Psoas muscle (tissue), 2 donors: ENCODE measurements around the genes GON4L and NAXE.

DNA sequence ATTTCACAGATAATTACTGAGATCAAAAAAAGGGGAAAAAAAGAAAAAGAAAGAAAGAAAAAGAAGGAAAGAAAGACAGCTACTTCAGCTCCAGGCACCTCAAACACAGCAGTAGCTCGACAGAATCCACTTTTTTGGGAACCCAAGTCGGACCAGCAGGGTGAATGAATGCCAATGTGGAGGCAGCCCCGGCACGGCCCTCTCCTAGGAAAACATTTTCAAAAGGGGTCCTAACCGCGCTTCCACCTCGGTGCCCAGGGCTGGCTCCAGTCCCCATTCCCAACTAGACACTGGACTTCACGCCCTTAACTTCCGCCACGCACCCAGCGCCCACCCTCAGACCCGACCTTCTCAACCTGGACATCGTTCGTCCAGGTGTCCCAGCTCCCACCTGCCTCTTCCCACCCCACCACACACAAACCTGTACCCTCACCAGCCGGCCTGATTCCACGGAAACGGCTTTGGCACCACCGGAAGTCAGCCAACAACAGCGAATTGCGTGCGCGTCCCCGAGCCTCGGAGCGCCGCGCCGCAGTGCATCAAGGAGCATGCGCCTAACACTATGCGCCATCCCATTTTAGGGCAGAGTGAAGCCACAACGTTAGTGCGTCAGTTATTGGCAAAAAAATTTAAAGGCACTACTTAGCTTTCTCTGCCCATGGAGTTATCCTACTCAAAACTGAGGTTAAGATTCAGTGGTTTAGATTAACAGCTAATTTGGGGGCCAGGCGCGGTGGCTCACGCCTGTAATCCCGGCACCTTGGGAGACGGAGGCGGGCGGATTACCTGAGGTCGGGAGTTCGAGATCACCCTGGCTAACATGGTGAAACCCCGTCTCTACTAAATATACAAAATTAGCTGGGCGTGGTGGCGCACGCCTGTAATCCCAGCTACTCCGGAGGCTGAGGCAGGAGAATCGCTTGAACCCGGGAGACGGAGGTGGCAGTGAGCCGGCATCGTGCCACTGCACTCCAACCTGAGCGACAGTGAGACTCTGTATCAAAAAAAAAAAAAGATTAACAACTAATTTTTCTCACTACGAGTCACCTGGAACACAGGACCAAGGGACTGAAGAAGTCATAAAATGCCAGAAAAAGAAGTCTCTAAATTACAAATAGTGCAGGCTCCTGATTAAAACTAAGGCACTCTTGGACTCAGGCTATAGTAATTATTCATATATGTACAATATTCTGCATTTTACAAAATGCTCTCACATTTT is at the start of gene GON4L:
TSS of gene GON4L (minus strand) at position 489 of the 1,219 bp plus-strand sequence.
- PRO-cap, 2 experiments = peak in 2 of 2 experiments; most common minus-strand start position 457 of the sequence (in 1)

DNA sequence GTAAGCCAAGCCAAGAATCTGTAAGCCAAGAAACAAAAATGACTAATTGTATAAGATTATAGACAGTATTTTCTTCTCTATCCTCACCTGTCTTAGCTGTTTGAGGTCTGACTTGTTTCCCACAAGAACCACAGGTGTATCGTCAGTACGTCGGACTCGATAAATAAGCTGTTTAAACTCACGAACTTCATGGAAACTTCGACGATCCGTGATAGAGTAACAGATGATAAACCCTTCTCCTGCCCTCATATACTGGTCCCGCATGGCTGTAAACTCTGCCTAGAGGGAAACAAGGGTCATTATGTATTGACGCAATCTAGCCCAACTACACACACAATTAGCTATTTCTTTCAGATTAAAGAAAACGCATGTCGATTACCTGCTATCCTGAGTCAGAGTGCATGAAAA is 6.9 kb downstream of the RIT1 start:
- PRO-cap, 2 experiments = no peak in any of the 2 experiments

GRCh38 chr1:155917358-155917791 is 6.2 kb upstream of the RIT1 start:
- PRO-cap, 2 experiments = no peak in any of the 2 experiments

GRCh38 chr1:155933592-155934323 is 455 bp downstream of the KHDC4 start:
- PRO-cap, 2 experiments = no peak in any of the 2 experiments

GRCh38 chr1:155975823-155977023 is 2.1 kb downstream of the ARHGEF2 start:
- PRO-cap, 2 experiments = peak in 1 of 2 experiments; most common plus-strand start chr1:155976778 (in 1)

DNA sequence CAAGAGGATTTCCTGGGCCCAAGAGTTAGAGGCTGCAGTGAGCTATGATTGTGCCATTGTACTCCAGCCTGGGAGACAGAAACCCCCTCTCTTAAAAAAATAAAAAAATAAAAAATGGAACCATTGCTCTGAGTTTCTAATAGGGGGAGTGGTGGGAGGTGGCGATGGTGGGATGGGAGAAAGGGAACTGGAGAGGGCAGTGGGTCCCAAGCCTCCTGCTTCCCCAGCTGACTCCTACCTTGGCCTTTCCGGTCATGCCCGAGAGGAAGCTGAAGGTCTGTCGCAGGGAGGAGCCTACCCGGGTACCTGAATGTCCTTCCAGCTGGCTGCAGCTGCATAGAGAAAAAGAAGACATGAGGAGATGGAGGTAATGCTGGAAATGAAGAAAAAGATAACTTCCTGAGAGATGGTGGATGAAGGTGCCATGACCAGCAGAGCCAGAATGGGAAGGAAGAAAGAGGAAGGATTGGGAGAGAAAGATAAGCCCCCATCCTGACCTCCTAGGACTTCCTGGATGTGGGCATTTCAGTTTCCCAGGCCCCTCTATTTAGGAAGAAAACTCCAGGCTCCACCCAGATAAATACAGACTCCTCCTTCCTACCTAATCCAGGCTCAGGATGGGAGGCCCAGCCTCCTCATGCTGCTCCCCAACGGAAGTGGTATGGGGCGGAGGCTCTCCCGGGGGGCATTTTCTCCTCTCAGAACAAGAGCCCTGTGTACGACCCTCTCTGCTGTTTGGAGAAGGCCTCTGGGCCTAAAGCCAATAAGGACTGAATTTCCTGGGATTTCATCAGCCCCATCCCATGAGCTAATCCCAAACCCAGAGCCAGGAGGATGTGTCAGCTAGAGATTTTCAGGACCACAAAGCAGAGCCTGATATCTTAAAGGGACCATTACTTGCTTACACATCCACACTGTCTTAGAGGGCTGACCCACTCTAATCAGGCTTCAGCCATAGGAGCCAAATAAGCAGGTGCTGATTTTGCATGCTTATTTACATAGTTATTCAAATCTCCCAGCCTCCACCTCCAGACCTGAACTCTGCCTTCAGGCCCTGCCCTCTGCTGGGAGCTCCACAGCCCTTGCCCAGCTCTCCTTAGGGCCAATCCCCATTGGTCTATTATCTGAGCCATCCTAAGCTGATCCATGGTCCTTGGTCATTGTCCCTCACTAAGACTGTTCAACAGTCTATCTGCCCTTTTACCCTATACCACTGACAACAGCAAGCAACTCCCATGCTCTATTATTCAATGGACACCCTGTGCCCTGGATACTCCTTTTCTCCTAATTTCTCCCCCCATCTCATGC is 5.0 kb upstream of the ARHGEF2 start:
- PRO-cap, 2 experiments = peak in 1 of 2 experiments; most common minus-strand start position 518 of the sequence (in 1)

GRCh38 chr1:156001004-156001579 is 19.7 kb downstream of the SSR2 start:
- PRO-cap, 2 experiments = no peak in any of the 2 experiments

- PRO-cap, 2 experiments = no peak in any of the 2 experiments
These were observed 7.1 kb downstream of the MEX3A start for GRCh38 chr1:156075182-156075560.

DNA sequence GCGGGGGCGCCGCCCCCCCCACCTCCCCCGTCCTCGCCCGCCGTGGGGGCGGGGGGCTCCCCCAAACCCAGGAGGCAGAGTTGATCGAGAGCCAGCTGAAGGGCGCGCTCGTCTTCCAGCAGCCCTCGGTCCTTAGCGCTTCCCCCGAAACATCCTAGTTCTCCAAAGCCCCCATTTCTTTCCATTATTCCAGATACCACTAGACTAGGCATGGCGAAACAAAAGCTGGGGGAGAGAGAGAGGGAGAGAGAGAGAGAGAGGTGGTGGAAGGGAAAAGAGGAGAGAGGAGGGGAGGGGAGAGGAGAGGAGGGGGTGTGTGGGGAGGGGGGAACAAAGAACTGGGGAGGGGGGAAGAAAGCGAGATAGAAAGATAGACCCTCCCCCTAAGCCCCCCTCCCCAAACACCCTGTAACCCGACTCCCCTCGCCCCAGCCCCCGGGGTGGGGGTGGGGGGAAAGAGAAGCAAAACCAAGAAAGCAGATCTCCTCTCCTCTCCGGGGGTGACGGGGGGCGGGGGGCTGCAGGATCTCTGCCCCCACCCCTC is 406 bp downstream of the MEX3A start:
- PRO-cap, 2 experiments = no peak in any of the 2 experiments

GRCh38 chr1:156103474-156104692 is 10.6 kb upstream of the LMNA start:
- PRO-cap, 2 experiments = no peak in any of the 2 experiments

- PRO-cap, 2 experiments = no peak in any of the 2 experiments
These were observed 2.7 kb upstream of the SEMA4A start for GRCh38 chr1:156150431-156151325.

DNA sequence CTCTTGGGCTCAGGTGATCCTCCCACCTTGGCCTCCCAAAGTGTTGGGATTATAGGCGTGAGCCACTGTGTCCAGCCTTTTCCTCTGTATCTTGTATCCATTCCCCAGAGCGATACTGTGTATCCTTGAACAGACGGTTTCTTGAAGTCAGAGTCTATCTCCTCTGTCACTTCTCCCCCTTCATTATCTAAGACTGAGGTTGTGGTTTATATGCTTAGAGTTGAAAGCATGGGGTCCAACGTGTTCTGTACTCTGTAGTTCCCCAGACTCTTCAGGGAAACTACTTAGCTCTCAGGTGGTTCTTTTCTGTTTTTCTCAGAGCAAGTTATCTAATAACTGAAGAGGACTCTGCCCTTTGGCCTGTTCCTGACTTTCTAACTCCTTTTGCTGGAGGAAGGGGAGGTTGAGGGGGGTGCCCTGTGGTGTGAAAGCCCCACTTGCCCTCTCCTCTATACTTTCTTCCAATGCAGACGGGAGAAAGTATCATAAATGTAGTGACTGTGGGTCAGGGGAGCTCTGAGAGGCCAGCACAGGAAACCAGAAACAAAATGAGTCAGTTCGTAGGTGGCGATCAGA is 4.9 kb downstream of the SLC25A44 start:
- PRO-cap, 2 experiments = no peak in any of the 2 experiments

DNA sequence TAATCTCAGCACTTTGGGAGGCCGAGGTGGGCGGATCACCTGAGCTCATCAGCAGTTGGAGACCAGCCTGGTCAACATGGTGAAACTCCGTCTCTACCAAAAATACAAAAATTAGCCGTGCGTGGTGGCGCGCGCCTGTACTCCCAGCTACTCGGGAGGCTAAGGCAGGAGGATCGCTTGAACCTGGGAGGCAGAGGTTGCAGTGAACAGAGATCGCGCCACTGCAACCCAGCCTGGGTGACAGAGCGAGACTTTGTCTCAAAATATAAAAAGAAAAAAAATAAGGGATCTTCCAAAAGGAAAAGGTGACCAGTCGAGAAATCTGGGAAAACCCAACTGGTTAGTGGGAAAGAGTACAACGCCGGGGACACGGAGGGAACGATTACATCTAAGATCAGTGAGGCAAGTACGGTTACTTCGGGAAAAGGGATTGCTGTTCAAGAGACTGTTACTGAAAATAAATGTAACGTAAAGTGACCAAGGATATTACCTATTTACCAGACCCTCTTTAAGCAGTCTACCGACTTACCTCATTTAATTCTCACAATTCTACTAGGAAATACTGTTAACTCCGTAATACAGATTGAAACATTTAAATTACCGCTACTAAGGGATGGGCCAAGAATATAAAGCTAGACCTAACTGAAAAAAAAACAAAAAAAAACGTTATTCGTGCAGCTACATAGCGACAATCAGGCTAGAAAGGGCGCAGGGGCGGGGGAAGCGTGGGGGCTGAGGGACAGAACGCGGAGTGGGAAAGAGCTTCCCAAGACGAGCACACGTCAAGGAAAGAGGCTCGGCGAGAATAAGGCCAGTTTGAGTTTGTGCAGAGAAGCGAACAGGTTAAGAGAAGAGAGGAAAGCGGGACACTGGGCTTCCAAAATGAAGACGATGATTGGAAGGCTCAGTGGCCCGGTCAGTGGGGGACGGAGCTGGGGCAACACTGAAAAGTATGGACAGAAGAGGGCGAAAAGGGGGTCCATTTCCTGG is 649 bp downstream of the CCT3 start:
- PRO-cap, 2 experiments = no peak in any of the 2 experiments

DNA sequence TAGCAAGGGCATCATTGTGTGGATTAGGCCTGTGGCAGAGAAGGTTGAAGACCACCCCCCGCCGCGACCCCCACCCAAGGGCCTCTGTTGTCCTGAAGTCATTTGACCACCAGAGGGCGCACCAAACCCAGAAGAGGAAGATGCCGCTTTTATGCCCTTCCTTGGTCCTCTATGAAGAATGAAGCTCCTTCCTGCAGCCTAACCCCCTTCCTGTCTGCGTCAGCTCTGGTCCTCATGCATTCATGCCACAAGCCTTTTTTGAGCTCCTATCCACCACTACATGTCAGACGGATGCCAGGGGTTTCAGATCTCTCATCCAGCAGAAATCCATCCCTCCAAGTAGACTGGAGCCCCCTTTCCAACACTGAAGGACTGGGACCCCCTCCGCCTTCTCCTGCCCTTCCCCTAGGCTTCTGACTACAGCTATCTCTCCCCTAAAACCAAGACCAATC is 16.7 kb downstream of the RHBG start:
- PRO-cap, 2 experiments = no peak in any of the 2 experiments

DNA sequence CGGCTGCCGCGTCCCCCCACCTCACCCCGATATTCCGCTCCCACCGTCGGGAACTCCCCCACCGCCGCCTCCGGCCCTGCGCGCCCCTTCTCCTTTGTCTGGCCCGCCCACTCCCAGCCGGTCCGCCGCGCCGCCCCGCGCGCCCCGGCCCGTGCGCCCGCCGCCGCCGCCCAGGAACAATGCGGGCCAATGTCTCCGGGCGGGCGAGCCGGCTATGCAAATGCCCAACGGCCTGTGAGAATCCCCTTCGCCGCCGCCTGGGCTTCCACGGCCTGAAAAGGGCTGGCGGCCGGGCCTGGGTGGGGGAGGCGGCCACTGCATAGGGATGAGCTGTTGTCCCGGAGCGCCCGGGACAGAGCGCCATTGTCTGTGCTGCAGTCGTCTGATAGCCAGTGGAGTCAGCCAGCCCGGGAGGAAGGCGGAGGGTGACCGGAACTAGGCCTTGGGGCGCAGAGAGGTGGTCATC is 19.4 kb downstream of the RHBG start:
- PRO-cap, 2 experiments = no peak in any of the 2 experiments

DNA sequence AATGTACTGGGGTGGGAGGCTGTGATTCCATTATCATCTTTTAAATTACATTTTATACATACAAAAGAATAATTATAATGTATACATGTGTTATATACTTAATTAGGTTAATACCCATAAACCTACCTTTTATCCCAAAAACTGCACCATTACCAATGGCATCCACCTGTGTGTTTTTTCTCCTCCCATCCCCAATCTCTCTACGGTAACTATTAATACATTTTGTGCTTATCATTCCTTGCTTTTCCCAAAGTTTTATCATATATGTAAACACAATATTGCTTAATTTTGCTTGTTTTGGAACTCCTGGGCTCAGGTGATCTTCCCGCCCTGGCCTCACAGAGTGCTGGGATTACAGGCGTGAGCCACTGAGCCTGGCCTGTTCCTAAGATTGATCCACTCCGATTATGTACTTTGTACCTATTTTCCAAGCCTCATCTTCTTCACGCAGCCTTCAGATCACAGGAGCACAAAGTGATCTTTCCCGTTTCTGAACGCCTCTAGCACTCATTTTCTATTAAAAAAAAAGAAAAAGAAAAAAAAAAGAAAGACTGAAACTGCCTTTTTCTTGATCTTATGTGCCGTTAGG is 45.3 kb downstream of the MEF2D start:
- PRO-cap, 2 experiments = no peak in any of the 2 experiments

DNA sequence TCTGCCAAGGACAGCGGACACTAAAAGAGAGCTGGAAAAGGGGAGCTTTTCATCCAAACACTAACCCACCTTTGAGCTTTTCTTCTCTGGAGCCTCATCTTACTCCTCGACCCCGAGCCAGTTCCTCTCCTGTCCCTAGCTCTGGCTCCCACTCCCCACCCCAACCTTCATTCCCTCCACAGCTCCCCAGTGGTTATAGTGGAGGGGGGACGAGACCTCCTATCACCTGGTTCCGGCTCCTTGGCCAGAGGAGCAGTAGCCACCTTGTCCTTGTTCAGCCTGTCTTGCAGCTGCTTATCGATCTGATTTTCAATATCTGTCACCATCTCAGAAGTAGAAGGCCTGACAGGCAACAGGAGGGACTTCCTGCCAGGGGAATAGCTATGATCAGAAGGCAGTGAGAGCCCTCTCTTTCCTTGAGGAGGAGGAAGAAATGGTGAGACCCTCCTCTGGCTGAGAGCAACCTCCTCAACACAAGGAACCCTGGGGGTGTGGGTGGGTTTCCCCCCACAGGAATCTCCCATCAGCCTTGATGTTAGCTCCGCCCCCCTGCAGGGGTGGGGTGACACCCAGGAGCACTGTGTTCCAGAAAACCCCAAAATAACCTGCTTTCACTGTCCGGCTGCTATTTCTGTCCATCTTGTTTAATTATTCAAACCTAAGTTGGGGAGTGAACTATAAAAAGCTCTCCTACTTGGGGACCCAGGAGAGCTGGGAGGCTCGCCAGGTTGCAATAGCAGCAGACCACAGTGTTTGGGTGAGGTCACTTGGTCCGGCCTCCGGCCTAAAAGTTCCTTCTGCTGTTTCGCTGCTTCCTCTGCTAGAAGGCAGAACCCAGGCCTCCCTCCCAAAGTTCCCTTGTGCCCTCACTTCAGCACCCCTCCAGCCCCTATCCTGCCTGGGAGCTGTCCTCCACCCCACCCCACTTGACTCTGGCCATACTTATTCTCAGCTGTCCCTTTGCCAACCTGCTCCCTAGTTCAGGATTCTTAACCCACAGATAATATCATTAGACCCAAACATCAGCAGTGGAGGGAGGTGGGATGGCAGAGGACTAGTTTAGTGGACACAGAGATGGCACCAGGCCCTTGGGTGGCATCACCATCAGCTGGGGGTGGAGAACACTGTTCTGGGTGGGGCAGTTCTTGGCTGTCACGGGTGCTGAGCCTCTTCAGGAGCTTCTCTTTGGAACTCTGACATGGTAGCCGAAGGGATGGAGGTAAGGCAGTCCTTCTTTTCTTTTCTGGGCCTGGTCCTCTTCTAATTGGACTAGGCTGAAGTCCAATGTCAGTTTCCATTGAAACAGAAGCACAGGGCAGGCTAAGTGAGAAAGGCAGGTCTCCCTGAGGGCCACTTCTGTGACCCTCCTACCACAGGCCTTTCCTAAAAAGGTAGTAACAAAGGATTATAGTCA is 7.9 kb upstream of the MEF2D start:
- PRO-cap, 2 experiments = peak in 2 of 2 experiments; most common plus-strand start position 708 of the sequence (in 2); most common minus-strand start position 475 of the sequence (in 2)

GRCh38 chr1:156553010-156553348 is 19.4 kb downstream of the IQGAP3 start:
- PRO-cap, 2 experiments = no peak in any of the 2 experiments

GRCh38 chr1:156590732-156591092 is 864 bp upstream of the NAXE start:
- PRO-cap, 2 experiments = no peak in any of the 2 experiments

- PRO-cap, 2 experiments = peak in 2 of 2 experiments; most common plus-strand start chr1:156591766 (in 2); most common minus-strand start chr1:156591705 (in 2)
These were observed at the start of gene NAXE for GRCh38 chr1:156591501-156592540. Gene NAXE, plus strand, starts transcription at chr1:156591776.